GM12878 (cell line): ENCODE measurements around a stretch of chr12.

- RAMPAGE, long total RNA = no peak
- RRBS, 2 experiments = no CpG with 5 or more reads among the region's 1 CpG
CAGE:
- cytosol, long polyA minus RNA = no peak
- cytosol, long polyA plus RNA = no peak
- long polyA plus RNA = no peak
- nucleolus, long total RNA = no peak
- nucleus, long polyA plus RNA = no peak
- nucleus, long total RNA = no peak
Measured at GRCh38 chr12:65181754-65182047, 12.3 kb downstream of the LEMD3 start.

DNA sequence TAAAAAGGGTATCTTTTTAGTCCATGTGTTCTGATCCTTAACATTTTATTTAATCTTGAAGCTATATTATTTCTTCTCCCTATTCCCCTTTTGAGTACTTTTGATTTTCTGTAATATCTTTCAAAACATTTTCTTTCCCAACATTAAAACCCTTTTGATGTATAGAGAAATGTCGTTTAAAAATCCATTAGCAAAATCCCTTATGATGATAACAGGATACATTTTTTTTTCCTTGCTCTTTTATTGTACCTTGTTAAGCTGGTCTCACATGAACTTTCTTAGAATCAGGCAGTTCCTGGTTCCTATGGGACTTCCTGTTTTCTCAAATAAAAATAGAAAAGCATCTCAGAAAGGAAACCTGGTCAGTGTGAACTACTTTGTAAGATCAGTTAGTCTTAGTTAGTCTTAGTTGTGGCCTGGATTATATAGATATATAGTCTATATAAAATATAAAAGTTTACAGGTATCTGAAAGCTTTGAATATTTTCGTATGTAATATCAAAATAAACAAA is 40.2 kb downstream of the LEMD3 start:
- RAMPAGE, long total RNA = no peak
- RRBS, 2 experiments = no CpG with 5 or more reads among the region's 2 CpGs
CAGE:
- cytosol, long polyA minus RNA = no peak
- cytosol, long polyA plus RNA = no peak
- long polyA plus RNA = no peak
- nucleolus, long total RNA = start-site peak on the plus strand centred at position 382 of the sequence, 34 bp wide, 27 reads
- nucleus, long polyA plus RNA = no peak
- nucleus, long total RNA = no peak

DNA sequence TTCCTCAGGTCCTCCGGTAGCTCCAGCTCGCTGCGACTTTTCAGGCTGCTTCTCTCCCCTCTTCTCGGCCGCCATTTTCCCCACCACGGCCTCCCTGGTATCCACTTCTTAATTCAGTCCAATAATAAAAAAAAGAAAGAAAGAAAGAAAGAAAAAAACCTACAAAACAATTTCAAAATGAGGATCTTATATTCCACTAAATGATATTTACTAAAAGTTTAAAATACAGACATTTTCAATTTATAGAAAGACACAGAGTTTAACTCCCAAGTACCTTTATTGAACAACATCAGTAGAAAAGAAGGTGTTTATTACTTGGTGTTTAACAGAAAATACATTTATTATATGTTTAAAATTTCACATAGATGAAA is 177.9 kb upstream of the HMGA2 start:
- RAMPAGE, long total RNA = no peak
- RRBS, 2 experiments = no CpG with 5 or more reads among the region's 6 CpGs
CAGE:
- cytosol, long polyA minus RNA = no peak
- cytosol, long polyA plus RNA = no peak
- long polyA plus RNA = no peak
- nucleolus, long total RNA = no peak
- nucleus, long polyA plus RNA = no peak
- nucleus, long total RNA = no peak

DNA sequence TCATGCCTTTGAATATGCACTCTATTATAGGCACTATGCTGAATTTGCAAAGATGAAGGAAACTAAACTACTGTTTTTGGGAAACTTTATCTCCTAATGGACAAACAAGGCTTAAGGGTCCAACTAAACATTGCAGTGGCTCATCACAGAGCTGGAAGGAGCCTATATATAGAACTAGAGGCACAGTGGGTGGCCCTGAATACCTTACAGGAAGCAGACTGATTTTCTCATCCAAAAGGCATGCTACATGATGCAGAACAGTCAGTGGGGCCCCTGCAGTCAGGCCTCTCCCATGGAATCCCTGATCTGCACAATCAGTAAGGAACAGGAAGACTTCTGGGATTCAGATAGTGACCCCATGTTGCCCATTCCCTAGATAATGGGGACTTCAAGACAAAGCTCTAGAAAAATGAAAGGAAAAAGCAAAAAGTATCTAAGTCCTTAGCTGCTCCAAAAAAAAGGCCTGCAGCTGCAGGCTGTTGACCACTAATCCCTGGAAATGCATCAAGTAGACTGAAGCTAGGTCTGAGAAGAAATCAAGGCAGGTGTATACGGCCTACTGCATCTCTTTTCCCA is 1.9 kb upstream of the LLPH start:
- RAMPAGE, long total RNA = no peak
- RRBS, 2 experiments = no CpG with 5 or more reads among the region's 1 CpG
CAGE:
- cytosol, long polyA minus RNA = no peak
- cytosol, long polyA plus RNA = no peak
- long polyA plus RNA = no peak
- nucleolus, long total RNA = no peak
- nucleus, long polyA plus RNA = no peak
- nucleus, long total RNA = no peak

GRCh38 chr12:66156463-66157146 is 13.2 kb downstream of the TMBIM4 start:
- RAMPAGE, long total RNA = no peak
- RRBS, 2 experiments = no CpG with 5 or more reads among the region's 4 CpGs
CAGE:
- cytosol, long polyA minus RNA = no peak
- cytosol, long polyA plus RNA = no peak
- long polyA plus RNA = no peak
- nucleolus, long total RNA = no peak
- nucleus, long polyA plus RNA = no peak
- nucleus, long total RNA = no peak

DNA sequence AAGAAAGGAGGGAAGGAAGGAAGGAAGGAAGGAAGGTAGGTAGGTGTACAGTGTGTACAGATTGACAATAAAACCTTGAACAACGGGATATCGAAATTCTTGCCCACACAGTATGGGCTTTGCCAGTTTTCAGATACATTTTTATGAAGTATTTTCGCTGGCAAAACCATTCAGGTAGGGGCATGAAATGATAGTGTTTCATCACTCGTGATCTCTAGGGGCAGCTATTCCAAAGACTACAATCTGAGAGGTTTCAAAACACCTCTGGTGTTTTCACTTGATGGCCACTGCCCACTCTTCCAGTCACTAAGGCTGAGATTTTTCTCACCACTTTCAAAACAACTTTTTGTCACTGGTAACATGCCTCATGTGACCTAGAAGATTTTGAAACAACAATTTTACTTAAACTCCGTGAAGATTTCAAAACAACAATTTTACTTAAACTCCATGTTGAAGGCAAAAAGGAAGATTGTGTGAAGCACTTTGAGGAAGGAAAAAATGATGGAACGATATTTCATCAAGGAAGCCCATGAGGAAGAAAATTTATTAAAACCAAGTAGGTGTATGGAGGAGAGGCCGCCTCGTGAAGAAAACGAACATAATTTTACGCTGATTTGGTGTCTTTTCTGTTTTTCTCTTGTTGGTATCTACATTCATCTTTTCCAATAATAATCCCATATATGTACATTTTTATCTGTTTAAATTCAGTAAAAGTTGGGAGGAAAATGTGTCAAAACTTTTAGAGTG is 1.2 kb upstream of the IRAK3 start:
- RAMPAGE, long total RNA = no peak
- RRBS, 2 experiments = no CpG with 5 or more reads among the region's 10 CpGs
CAGE:
- cytosol, long polyA minus RNA = no peak
- cytosol, long polyA plus RNA = no peak
- long polyA plus RNA = no peak
- nucleolus, long total RNA = no peak
- nucleus, long polyA plus RNA = no peak
- nucleus, long total RNA = no peak

DNA sequence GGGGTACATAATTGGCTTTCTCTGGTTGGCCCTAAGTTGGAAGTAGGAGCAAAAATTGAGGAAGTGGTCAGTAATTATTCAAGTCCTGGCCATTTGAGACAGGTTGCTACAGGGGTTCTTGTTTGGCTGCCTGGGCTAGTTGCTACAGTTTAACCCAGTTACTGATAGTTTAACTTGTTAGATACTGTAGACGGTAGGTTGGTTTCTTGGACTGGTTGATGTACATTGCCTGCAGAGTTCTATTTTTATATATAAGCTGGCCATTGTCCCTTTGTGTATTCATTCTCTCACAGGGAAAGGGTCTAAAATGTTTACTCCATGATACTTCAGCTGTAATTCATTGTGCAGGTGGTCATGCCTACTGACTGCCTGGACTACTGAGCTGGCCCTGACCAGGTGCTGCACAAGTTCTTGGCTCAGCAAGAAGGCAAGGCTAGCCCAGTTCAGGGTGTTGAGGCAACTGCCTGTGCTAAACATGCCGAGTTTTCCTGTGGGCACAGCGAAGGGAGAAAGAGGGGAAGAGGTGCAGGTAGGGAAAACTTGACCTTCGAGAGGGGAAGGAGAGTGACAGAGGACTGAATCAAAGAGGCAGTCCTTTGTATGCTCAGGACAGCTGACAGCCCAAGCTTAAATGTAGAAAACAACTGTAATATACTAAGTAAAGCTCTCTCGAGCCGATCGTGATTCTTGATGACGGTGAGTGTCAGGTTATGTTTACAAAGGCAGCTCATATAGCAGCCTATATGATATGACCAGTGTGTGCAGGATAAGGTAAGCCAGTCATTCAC is 2.4 kb downstream of the IRAK3 start:
- RAMPAGE, long total RNA = no peak
- RRBS, 2 experiments = no CpG with 5 or more reads among the region's 8 CpGs
CAGE:
- cytosol, long polyA minus RNA = no peak
- cytosol, long polyA plus RNA = no peak
- long polyA plus RNA = no peak
- nucleolus, long total RNA = no peak
- nucleus, long polyA plus RNA = no peak
- nucleus, long total RNA = no peak

DNA sequence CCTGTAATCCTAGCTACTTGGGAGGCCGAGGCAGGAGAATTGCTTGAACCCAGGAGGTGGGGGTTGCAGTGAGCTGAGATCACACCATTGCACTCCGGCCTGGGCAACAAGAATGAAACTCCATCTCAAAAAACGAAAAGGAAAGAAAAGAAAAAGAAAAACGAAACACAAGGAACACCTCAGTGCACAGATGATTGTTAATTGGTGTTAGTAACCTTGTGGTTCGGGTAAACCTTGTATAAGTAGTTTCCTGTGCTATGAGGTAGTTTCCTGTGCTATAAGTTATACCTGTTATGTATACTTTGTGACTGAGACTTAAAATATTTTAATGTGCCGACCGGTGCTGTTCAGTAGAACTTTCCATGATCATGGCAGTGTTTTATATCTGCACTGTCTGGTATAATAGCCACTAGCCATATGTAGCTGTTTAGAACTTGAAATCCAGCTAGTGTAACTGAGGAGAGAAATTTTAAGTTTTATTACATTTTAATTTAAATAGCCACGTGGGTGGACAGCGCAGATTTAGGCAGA is 1.3 kb downstream of the HELB start:
- RAMPAGE, long total RNA = no peak
- RRBS, 2 experiments = no CpG with 5 or more reads among the region's 9 CpGs
CAGE:
- cytosol, long polyA minus RNA = no peak
- cytosol, long polyA plus RNA = no peak
- long polyA plus RNA = no peak
- nucleolus, long total RNA = no peak
- nucleus, long polyA plus RNA = no peak
- nucleus, long total RNA = no peak

- RAMPAGE, long total RNA = no peak
- RRBS, 2 experiments = no CpG with 5 or more reads among the region's 1 CpG
CAGE:
- cytosol, long polyA minus RNA = no peak
- cytosol, long polyA plus RNA = no peak
- long polyA plus RNA = no peak
- nucleolus, long total RNA = no peak
- nucleus, long polyA plus RNA = no peak
- nucleus, long total RNA = no peak
Measured at GRCh38 chr12:66662253-66662652, 16.6 kb downstream of the GRIP1 start.

- RAMPAGE, long total RNA = no peak
CAGE:
- cytosol, long polyA minus RNA = no peak
- cytosol, long polyA plus RNA = no peak
- long polyA plus RNA = no peak
- nucleolus, long total RNA = no peak
- nucleus, long polyA plus RNA = no peak
- nucleus, long total RNA = no peak
Measured at GRCh38 chr12:67592712-67592984, 55.9 kb upstream of the DYRK2 start.

DNA sequence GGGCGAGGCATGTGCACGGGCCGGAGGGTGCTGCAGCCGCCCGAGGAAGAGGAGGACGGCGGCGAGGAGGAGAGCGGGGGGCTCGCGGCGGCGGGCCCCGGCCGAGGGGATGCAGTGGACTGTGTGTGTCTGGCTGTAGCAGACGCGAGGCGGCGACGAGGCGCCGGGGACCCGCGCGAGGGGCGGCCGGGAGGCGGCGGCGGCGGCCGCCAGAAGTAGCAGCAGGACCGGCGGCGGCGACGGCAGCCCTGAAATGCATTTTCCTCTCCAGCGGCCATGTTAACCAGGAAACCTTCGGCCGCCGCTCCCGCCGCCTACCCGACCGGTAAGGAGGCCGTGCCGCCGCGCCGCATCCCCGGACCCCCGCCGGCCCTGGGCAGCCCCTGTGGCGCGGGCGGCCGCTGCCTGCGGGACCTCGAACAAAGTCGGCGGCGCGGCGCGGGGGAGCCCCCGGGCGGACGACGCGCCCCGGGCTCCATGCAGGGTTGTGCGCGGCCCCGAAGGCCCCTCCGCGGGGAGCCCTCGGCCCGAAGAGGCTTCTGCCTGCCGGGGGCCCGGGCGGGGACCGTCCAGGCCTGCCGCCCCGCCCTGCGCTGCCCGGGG is 414 bp downstream of the DYRK2 start:
- RAMPAGE, long total RNA = no peak
- RRBS, 2 experiments = under 1 to 1% methylated on average over 50 to 61 of the region's 86 CpGs
CAGE:
- cytosol, long polyA minus RNA = no peak
- cytosol, long polyA plus RNA = no peak
- long polyA plus RNA = no peak
- nucleolus, long total RNA = no peak
- nucleus, long polyA plus RNA = no peak
- nucleus, long total RNA = no peak

DNA sequence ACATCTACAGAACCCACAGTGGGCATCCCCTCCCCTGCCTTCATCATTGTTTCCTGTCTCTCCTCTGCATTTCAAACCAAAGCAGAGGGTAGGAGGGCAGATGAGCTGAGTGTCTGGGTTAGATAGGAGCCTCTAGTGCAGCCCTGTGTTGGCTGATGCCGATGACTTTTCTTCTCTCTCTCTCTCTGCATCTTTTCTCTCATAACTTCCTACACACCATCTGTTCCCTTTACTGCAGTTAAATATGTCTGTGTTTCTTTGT is 8.6 kb upstream of the IL26 start:
- RAMPAGE, long total RNA = no peak
- RRBS, 2 experiments = no CpG with 5 or more reads among the region's 1 CpG
CAGE:
- cytosol, long polyA minus RNA = no peak
- cytosol, long polyA plus RNA = no peak
- long polyA plus RNA = no peak
- nucleolus, long total RNA = no peak
- nucleus, long polyA plus RNA = no peak
- nucleus, long total RNA = no peak

- RAMPAGE, long total RNA = no peak
- RRBS, 2 experiments = no CpG with 5 or more reads among the region's 3 CpGs
CAGE:
- cytosol, long polyA minus RNA = no peak
- cytosol, long polyA plus RNA = no peak
- long polyA plus RNA = no peak
- nucleolus, long total RNA = no peak
- nucleus, long polyA plus RNA = no peak
- nucleus, long total RNA = no peak
Measured at GRCh38 chr12:68506696-68507160, 104.0 kb upstream of the RAP1B start.

DNA sequence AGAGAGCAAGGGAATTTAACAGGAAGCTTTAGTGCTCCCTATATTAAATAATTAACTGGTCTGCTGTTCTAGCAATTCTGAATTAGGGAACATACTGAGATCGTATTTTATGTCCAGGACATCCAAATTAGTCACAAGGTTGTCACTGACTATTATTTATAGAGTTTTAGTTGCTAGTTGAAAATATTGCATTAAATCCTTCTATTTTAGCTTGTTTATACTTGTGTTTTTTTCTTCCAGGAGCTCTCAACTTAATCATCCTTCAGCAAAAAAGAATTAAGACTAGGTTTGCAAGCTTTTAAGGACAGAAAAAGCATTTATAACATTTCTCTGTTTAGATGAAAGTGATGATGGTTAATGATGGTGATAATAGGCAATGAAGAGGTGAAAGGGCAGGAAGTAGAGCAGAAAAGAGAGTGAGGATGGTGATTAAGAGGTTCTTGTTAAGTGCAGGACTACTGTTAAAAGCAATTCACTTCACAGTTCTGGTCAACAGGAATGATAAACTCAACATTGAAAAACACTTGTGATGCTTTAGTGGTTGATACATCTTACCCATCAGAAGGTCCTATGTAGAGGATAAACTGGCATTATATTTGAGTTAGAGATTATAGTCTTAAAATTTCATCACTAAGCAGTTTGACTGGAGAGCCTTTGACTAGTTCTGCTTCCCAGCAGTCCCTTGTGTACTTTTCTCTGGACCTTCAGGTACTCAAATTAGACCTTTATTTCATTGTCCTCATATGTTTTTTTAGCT is 10.7 kb downstream of the RAP1B start:
- RAMPAGE, long total RNA = no peak
- RRBS, 2 experiments = no CpG with 5 or more reads among the region's 1 CpG
CAGE:
- cytosol, long polyA minus RNA = no peak
- cytosol, long polyA plus RNA = no peak
- long polyA plus RNA = no peak
- nucleolus, long total RNA = no peak
- nucleus, long polyA plus RNA = no peak
- nucleus, long total RNA = no peak

DNA sequence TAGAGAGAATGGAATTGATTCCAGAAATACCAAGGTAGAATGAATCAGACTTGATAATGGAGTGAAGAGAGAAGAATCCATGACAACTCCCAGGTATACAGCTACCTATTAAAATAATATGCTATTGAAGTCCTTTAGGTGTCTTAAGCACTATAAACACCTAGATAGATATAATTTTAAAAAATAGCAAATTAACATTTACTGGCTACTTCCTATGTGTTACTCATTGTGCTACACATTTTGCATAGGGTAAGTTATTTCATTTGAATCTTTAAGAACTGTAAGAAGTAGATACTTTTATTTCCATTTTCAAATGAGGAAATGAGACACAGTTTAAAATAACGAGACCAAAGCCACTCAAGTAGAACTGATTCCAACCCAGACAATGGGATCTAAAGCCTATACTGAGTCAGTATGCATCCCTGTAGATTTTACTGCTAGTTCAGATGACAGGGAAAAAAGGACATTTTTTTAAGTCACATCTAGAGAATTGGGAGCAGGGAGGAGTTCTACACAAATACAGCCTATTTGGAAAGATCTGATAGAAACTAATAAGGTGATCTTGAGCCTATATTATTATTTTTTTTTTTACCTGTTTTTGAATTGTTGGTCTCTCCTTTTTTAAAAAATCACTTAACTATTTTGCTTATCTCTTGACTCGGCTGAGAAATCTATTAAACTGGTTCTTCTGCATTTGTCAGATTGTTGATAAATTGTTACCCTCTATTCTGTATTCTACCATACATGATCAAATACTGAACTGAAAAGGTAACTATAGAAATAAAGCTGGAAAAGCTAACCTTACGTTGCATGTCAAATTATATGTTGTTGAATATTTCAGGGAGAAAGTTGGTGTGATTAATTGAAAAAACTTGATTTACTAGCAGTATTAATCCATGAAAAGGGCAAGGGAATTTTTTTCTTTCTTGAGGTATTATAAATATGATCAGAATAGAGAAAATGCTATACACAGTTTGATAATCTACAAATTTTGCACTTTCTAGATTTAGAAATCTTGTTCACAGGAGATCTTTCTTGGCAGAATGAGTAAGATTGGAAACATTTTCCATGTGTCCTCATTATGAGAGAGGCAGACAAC is 23.7 kb downstream of the RAP1B start:
- RAMPAGE, long total RNA = no peak
- RRBS, 2 experiments = no CpG with 5 or more reads among the region's 3 CpGs
CAGE:
- cytosol, long polyA minus RNA = no peak
- cytosol, long polyA plus RNA = no peak
- long polyA plus RNA = no peak
- nucleolus, long total RNA = no peak
- nucleus, long polyA plus RNA = no peak
- nucleus, long total RNA = no peak

GRCh38 chr12:68784070-68784506 is 23.9 kb upstream of the MDM2 start:
- RAMPAGE, long total RNA = no peak
- RRBS, 2 experiments = no CpG with 5 or more reads among the region's 8 CpGs
CAGE:
- cytosol, long polyA minus RNA = no peak
- cytosol, long polyA plus RNA = no peak
- long polyA plus RNA = no peak
- nucleolus, long total RNA = no peak
- nucleus, long polyA plus RNA = no peak
- nucleus, long total RNA = no peak

DNA sequence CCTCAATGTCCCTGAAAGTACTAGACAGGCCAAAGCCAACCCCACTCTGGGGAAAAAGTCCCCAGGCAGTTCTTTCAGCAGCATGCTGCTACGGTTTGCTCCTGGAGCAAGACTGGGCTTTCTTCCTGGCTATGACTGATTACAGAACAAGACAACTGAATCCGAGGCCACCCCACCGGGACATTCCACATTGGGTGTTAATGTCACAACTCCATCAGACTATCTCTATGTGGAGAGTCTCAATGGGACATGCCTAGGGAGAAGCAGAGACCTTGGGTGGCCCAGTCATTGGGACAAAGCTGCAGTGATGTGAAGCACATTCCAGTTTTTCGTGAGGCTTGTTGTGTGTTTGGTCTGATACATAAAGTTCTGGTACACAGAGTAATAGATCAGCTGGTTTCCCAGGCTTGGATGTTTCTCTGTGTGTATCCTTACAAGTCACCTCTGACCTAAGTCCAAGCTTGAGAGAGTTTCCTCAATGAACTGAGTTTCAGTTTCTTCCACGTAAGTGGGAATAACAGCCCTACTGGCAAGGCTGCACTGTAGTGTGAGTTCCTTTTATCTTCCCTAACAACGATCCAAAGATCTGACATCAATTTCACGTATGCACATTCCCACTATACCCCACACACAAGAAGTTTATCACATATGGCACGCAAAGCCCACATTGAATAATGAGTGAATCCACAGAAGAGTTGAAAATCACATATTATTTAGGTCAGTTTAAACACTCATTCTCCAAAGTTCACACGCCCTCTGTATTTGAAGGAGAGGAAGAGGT is 42.2 kb downstream of the CPM start:
- RAMPAGE, long total RNA = no peak
- RRBS, 2 experiments = no CpG with 5 or more reads among the region's 9 CpGs
CAGE:
- cytosol, long polyA minus RNA = no peak
- cytosol, long polyA plus RNA = no peak
- long polyA plus RNA = no peak
- nucleolus, long total RNA = no peak
- nucleus, long polyA plus RNA = no peak
- nucleus, long total RNA = no peak

DNA sequence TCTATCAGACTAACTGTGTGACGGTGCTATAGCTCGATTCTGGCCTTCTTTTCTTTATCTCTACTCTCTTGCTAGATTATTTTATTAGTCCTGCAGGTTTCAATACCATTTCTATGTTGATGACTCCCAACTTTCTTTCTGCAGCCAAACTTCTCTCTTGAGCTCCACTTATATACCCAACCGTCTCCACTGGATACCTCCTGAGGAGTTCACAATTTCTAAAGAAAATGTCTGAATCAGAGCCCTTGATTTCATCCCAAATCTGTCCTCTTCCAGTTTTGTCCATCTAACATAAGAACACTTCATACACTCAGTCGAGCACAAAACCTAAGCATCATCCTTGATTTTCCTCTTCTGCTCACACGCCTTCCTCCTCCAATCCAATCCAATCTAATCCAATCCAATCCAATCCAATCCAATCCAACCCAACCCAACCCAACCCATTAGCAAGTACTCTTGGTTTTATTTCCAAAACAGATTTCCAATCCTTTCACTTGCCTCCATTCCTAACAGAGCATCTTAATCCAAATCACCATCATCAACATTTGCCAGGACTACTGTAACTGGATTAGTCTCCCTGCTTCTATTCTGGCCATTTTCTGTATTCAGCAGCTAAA is 14.6 kb downstream of the CPM start:
- RAMPAGE, long total RNA = no peak
- RRBS, 2 experiments = no CpG with 5 or more reads among the region's 5 CpGs
CAGE:
- cytosol, long polyA minus RNA = no peak
- cytosol, long polyA plus RNA = no peak
- long polyA plus RNA = no peak
- nucleolus, long total RNA = no peak
- nucleus, long polyA plus RNA = no peak
- nucleus, long total RNA = no peak

DNA sequence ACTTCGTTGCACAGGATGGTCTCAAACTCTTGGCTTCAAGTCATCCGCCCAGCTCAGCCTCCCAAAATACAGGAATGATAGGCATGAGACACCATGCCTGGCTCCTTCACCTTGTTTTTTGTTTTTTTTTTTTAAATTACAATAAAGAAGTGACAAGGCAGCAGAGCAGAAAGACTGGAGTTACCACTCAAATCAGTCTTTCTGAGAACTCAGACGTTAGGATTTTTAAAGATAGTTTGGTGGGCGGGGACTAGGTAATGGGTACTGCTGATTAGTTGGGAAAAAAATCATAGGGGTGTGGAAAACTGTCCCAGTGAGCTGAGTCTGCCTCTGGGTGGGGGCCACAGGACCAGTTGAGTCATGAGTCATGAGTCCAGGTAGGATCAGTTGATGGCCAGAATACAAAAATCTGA is 11.6 kb upstream of the CPM start:
- RAMPAGE, long total RNA = no peak
- RRBS, 2 experiments = no CpG with 5 or more reads among the region's 4 CpGs
CAGE:
- cytosol, long polyA minus RNA = no peak
- cytosol, long polyA plus RNA = no peak
- long polyA plus RNA = no peak
- nucleolus, long total RNA = no peak
- nucleus, long polyA plus RNA = no peak
- nucleus, long total RNA = no peak

GRCh38 chr12:68951550-68952290 is 18.7 kb upstream of the CPM start:
- RAMPAGE, long total RNA = no peak
- RRBS, 2 experiments = no CpG with 5 or more reads among the region's 7 CpGs
CAGE:
- cytosol, long polyA minus RNA = no peak
- cytosol, long polyA plus RNA = no peak
- long polyA plus RNA = no peak
- nucleolus, long total RNA = no peak
- nucleus, long polyA plus RNA = no peak
- nucleus, long total RNA = no peak